ENCODE results near the gene SLC25A47.

- PRO-cap: no peak
- RAMPAGE, long total RNA: no peak
Measured at GRCh38 chr14:100067469-100068391, 2.5 kb downstream of the EVL start.

- PRO-cap: no peak
- RAMPAGE, long total RNA: no peak
Measured at GRCh38 chr14:100071456-100071910, 6.3 kb downstream of the EVL start.

- PRO-cap: no peak
- RAMPAGE, long total RNA: no peak
Measured at GRCh38 chr14:100137503-100137900, 21.9 kb downstream of the DEGS2 start.

DNA sequence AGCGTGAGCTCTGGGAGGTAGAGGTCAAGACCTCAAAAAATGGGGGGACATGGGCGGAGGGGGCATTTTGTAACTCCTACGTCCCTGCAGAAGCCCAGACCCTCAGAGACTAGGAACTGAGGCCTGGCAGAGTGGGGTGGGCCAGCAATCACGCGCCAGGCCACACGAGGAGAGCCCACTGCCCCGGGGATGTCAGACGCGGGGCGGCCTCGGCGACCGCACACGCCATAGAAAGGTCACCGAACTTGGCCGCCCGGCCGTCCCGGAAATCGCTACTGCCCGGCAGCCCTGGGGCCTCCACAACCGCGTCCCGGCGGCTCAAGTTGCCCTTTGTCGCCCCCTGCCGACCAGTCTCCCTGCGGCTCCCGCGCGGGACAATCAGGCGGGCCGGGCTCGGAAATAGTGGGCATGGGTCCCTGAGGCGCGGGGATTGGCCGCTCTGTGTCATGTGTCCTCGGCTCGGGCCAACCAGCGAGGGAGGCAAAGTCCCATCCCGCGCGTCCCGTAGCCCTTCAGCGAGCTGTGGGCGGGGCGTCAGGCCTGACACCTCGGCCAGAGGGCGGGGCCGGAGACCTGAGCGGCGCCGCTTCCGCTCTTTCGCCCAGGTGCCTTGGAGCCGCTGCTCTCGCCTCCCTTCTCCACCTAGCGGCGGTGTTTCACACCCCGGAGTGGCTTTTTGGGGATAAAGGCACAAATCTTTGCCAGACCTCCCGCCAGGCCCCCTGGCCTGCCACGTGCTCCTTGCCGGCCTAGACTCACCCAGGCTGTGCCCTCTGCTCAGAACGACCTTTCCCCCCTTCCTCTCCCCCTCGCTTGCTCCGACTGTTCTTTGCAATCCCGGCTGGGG lies 33.4 kb upstream of the DEGS2 start:
- PRO-cap: bidirectional peak, plus-strand start at position 659 of the sequence, minus-strand start at position 277 of the sequence
- RAMPAGE, long total RNA: start-site peak on the minus strand centred at position 273 of the sequence, 19 bp wide, 6 and 11 reads in 2 replicates

DNA sequence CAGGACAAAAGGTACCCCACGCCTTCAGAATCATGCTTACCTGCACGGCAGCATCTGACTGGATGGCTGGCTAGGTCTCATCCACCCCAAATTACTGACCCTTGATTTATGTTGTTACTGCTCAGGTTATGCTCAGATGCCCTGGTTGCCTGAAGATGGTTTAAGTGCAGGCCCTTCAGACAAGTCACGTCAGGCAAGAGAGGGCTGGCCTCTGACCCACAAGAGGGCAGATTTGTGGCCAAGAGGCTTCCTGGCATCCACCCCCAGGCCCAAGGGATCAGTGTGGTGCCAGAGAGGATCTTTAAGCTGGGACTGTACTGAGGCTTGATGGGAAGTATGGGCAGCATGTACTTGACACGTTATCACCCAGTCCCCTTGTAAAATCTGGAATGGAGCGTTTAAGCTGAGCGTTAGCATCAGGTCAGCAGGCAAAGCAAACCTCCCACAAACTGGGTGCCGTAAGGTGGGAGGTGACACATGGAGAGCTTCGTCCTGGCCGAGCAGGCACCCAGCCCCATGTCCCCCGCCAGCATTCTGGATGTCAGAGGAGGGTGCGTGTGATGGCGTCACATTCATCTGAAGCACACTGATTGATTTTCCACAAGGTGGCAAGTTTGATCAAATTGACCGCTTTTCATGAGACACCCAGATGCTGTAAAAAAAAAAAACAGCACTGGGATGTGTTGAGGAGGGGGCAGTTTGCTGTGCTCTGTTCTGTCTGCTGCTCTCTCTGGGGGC lies 24.4 kb downstream of the SLC25A29 start:
- PRO-cap: no peak
- RAMPAGE, long total RNA: no peak

GRCh38 chr14:100322923-100323536 lies at the start of gene SLC25A47:
Gene SLC25A47, plus strand, starts transcription at chr14:100323339.
- PRO-cap: no peak
- RAMPAGE, long total RNA: no peak

- PRO-cap: no peak
- RAMPAGE, long total RNA: no peak
Measured at GRCh38 chr14:100323622-100324244, 594 bp downstream of the SLC25A47 start.

DNA sequence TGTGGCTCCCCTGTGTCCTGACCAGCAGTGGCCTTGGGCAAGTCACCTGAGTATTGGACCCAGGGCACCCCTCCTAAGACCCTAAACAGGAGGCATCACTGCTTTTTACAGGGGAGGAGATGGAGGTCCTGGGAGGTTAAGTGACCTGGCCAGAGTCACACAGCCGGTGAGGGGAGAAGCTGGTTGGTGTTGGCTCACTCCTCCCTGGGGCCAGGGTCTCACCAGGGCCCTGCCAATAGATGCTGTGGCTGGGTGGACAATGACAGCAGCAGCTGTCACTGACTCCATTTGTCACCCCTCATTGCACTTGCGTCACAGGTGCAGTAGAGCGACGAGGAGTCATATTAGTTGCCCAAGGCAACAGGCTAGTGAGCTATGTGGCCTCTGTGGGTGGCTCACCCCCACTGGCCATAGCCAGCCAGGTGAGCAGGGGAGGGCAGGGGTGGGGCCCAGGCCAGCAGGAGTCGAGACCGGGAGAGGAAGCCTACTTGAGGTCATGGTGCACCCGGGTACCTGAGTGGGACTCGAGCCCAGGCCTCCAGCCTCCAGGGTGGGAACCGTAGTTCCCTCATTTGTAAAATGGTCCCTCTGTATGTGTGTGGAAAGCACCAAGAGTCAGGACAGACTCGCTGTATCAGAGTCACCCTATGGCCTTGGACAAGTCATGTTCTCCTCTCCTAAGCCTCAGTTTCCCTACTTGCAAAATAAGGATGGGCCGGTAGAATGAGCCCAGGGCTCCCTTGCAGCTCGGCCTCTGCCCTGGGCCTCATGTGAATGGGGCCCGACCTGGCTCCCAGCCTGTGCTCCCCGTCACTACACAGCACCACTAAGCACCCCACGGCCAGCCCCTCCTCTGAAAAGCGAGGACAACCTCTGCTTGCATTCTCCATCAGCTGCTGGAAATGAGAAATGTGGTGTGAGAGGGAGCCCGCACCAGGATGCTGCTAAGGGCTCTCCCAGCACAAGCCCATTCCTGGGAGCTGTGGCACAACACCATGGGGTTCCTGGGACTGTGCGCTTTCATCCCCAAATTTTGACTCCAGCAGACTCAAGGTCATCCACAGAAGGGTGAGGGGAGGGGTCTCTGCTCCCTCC lies 9.9 kb downstream of the SLC25A47 start:
- PRO-cap: bidirectional peak, plus-strand start at position 452 of the sequence, minus-strand start at position 191 of the sequence
- RAMPAGE, long total RNA: no peak

DNA sequence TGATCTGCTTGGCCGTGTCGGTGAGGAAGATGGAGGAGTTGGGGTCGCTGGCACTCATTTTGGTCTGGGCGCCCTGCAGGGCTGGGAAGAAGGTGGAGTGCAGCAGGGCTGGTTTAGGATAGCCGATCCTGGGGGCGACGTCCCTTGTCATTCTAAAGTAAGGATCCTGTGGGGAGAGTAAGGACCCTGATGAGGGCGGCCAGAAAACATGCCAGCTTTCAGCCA lies 19.2 kb downstream of the SLC25A47 start:
- PRO-cap: no peak
- RAMPAGE, long total RNA: no peak

DNA sequence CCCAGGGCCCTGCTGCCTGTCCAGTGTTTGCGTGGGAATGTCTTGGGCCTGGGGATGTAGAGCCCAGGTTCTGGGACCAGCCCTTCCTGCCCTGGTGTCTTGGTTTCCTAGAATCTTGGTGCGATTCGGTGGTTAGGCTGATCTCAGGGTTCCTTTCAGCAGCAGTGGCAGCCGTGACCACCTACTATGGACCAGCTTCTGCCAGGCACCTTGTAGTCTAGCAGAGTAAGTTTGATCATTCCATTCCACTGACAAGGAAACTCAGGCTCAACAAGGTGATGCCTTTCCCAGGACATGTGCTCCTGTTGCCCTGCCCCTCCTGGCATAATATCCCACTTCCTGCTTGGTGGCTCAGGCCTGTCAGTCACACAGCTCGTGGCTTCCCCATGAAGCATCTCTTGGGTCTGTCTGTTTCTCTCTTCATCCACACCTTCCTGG lies 48.3 kb downstream of the WDR25 start:
- PRO-cap: no peak
- RAMPAGE, long total RNA: no peak

DNA sequence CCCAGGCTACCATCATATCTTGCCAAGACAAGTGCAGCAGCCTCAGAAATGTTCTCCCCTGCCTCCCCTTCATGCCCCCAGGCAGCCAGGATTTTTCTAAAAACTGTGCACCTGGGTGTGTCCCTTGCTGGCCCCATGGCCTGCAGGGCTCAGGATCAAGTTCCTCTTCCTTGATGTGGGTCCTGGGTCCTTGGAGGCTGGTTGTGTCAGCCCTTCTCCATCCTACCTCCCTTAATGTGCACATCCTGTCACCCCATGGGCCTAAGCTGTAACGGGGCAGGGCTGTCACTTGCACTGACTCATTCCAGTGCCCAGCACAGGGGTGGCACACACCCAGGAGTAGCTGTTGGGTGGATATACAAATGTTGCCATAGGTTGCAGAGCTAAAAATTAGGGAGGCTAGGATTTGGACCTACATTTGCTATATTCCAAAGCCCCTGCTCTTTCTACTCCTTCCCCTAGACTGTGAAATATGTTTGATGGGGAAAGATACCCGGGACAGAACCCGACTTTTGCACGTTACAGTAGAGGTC lies 48.8 kb downstream of the WDR25 start:
- PRO-cap: no peak
- RAMPAGE, long total RNA: no peak

GRCh38 chr14:100547770-100548448 lies 39.3 kb downstream of the BEGAIN start:
- PRO-cap: no peak
- RAMPAGE, long total RNA: no peak

- PRO-cap: no peak
- RAMPAGE, long total RNA: no peak
Measured at GRCh38 chr14:100558130-100559020, 28.8 kb downstream of the BEGAIN start.

DNA sequence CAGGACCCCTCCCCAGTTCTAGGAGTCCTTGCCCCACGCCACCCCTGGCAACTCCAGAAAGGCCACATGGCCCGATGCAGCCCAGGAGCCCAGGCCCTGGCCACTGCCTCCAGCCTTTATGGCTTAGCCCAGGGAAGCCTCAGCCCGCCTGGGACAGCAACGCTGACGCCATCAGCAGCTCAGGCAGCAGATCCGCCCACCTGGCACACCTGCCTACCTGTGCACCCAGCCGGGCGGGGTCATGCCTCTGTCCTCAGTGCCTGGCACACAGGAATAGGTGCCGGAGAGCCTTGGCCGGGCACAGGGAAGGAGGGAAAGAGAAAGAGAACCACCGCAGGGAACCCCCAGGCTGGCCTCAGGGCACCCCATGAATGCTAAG lies 21.1 kb downstream of the BEGAIN start:
- PRO-cap: no peak
- RAMPAGE, long total RNA: no peak

DNA sequence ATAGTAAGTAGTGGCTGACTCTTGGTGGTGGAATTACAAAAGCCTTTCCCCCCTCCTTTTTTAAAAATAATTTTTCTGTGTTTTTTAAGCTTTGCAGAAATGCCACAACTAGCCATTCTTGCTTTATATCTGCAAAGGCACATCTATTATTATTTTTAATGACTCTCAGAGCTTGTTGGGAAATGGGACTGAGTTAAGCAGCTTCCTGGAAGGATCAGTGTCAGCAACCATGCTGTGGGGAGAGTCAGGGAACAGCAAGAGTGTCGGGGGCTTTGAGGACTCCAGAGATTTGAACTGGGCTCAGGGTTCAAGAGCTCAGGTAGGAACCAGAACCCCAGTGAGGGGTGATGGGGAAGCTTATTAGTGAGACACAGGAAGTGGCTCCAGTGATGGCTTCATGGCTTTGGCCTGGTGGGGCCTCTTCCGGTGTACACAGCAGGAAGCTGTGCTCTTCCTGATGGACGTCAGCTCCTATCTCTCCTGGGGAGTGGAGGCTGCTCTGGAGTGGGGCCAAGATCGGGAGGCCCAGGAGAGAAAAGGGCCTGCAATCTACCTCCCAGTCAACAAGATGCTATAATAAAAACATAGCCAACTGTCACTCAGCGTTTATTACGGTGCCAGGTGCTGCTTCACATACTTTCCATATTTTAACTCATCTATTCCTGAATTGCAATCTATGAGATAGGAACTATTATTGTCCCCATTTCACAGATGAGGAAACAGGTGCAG lies 63.9 kb upstream of the DLK1 start:
- PRO-cap: no peak
- RAMPAGE, long total RNA: no peak

DNA sequence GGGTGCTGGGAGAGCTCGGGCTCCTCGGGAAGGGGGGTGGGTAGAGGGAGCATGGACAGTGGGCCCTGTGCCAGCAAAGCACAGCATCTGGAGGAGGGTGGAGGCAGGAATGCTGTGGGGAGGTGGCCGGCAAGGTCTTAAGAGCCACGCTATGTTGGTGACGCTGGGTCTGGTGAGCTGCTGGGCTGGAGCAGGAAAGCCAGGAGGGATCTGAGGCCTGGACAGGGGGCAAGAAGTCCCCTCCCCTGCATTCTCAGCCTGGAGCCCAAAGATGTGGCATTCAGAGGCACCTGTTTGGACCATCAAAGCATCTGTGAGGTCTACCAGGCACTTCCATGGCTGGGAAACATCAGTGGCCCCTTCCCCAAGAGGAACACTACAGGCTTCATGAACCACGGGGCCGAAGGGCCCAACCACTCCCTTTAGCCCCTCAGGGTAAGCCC lies 48.1 kb upstream of the DLK1 start:
- PRO-cap: no peak
- RAMPAGE, long total RNA: no peak

- PRO-cap: no peak
- RAMPAGE, long total RNA: no peak
Measured at GRCh38 chr14:100696604-100697173, 30.0 kb upstream of the DLK1 start.

- PRO-cap: no peak
- RAMPAGE, long total RNA: no peak
Measured at GRCh38 chr14:100986961-100987280, 83.4 kb upstream of the RTL1 start.

DNA sequence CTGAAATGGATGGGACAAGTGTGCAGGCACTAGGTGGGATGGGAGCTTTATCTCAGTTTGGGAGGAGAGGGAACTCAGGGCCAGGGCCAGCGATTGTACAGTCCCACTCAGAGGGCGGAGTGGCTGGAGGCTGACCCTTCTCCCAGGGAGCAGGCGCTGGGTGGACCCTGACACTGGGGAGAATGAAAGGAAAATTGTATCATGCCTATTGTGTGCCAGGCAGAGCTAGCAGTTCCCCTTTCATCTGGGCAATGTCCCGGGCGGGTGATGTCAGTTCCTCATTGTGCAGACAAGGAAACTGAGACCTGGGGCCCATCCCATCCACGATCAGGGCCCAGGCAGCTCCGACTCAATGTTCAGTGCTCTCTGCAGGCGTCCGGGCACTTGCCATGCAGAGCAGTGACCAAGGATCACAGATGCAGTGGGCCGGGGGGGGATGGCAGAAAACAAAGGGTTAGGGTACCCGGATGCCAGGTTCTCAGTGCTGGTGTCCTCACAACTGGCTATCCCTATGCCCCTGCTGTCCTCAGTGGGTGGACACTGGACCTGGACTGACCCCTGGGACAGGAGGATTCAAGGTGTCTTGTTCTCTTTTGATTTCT lies 102.0 kb upstream of the RTL1 start:
- PRO-cap: no peak
- RAMPAGE, long total RNA: no peak

- PRO-cap: no peak
- RAMPAGE, long total RNA: no peak
Measured at GRCh38 chr14:101458635-101459550, 302.6 kb upstream of the PPP2R5C start.

Data from Karpas-422 (cell line).